Mammary epithelial cell (primary cell): ENCODE measurements around a stretch of chr13.

- CAGE, long polyA plus RNA = no peak
- RRBS = no CpG with 5 or more reads among the region's 8 CpGs
Measured at GRCh38 chr13:109268627-109269311, 517.6 kb downstream of the IRS2 start.

DNA sequence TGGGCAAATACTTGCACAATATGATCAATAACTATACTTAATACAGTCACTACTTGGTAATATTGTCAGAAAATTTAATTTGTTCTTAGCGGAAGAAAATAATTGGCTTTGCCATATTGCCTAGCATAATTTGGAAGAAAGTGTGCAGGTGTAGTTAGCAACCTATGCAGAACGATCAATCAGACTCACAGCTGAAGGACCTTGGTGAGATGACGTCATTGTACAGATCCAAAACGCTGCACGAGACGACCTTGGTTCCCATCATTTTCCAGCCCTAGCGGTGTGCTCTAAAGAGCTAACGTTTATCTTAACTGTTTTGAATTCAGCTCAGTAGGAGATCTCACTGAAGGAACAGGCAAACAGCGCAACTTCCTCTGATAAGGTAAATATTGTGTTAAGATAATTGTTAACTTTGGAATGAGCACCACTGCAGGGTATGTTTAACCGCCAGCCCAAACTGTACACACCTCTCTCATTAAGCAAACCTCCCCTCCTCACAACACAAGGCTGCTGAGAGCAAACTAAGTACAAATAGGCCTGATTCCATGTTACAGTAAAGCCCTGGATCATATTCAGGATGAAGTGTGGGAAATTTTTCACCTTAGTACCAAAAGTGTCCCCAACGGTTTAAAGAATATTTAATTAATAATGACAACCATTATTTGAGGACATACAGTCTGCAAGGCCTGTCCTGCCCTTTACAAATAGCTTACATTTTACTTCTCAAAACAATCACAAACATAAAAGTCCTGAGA lies 476.3 kb downstream of the IRS2 start:
- CAGE, long polyA plus RNA = no peak
- RRBS = no CpG with 5 or more reads among the region's 11 CpGs

DNA sequence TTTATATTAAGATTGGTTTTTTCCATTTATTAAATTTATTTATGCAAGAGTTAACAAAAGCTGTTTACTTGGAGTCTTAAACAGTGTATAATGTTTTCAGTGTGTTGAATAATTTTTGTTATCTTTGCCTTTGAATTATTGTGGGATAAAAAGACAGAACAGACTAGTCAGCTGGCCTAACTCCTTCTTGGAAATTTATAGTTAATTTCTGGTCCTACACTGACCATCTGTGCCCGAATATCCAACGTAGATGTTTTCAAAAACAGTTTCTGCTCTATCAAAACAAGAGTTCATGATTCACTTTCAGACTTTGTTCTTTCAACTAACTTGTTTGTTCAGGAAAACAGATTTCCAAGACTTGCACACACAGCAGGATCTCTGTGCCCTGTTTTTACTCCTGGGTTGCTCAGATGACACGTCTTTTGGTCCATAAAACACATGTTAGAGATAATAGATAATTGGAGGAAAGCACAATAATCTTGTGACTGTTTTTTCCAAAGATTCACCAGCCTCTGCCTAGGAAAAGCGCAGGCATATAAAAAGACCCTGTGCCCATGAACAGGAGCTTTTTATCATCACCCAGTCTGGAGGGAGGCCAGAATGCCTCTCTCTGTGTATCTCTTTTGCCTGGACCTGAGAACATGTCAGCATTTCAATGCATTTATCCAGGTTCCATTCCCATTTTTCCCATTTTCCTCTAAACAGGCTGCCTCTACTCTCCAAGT lies 218.0 kb downstream of the IRS2 start:
- CAGE, long polyA plus RNA = no peak
- RRBS = no CpG with 5 or more reads among the region's 4 CpGs

GRCh38 chr13:109656132-109656686 lies 130.2 kb downstream of the IRS2 start:
- CAGE, long polyA plus RNA = no peak
- RRBS = no CpG with 5 or more reads among the region's 6 CpGs

GRCh38 chr13:109657345-109657747 lies 129.0 kb downstream of the IRS2 start:
- CAGE, long polyA plus RNA = no peak
- RRBS = no CpG with 5 or more reads among the region's 6 CpGs

GRCh38 chr13:109764158-109764567 lies 22.2 kb downstream of the IRS2 start:
- CAGE, long polyA plus RNA = no peak
- RRBS = no CpG with 5 or more reads among the region's 5 CpGs

DNA sequence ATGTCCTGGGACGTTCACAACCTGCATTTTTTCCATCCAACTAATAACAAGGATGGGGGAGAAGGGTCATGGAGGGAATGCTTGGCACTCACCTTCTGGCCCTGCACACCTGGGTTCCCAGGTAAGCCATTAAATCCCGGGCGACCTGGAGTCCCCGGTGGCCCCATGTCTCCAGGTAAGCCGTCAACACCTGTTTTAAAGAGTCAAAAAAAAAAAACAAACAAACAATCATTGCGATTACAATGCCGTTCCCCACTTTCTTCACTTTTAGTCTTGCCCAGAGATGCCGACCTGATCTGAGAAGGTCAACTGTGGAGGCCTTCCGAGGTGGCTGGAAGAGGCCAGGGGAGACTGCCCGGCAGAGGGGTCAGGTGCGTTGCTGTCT lies 125.8 kb downstream of the COL4A1 start:
- CAGE, long polyA plus RNA = no peak
- RRBS = no CpG with 5 or more reads among the region's 11 CpGs

GRCh38 chr13:110207300-110207655 lies 99.7 kb downstream of the COL4A1 start:
- CAGE, long polyA plus RNA = no peak
- RRBS = no CpG with 5 or more reads among the region's 2 CpGs

DNA sequence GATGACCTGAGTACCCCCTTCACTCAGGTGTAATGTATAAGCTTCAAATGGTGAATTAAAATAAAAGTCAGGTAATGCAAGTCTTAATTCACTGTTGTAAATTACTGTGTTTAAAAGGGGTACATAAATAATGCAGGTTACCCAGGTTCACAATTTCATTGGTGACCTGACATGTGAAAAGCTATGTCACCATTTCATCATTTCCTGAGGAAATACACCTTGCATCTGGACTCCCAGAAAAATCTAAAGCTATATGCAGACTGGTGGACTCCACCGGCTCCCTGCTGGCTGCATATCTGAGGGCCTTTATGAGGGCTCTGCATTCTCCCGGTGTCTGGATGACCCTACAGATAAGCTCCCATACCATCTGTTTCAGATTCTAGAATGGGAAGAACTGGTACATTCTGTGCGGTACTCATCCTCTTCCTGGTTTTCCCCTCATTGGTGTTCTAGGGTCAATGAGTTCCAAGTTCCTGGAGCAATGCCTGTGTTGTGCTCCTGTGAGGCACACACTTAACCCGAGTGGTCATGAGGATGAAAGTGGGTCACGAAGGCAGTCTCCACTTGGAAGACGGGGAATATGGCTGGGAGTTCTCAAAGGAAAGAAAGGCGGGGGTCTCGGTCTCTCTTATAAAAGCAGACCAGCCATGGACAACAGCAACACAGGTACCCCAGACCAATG lies 60.5 kb downstream of the COL4A1 start:
- CAGE, long polyA plus RNA = no peak
- RRBS = no CpG with 5 or more reads among the region's 8 CpGs

- CAGE, long polyA plus RNA = no peak
- RRBS = no CpG with 5 or more reads among the region's 7 CpGs
Measured at GRCh38 chr13:110262959-110263451, 44.0 kb downstream of the COL4A1 start.

GRCh38 chr13:110281563-110282304 lies 25.2 kb downstream of the COL4A1 start:
- CAGE, long polyA plus RNA = no peak
- RRBS = no CpG with 5 or more reads among the region's 5 CpGs

DNA sequence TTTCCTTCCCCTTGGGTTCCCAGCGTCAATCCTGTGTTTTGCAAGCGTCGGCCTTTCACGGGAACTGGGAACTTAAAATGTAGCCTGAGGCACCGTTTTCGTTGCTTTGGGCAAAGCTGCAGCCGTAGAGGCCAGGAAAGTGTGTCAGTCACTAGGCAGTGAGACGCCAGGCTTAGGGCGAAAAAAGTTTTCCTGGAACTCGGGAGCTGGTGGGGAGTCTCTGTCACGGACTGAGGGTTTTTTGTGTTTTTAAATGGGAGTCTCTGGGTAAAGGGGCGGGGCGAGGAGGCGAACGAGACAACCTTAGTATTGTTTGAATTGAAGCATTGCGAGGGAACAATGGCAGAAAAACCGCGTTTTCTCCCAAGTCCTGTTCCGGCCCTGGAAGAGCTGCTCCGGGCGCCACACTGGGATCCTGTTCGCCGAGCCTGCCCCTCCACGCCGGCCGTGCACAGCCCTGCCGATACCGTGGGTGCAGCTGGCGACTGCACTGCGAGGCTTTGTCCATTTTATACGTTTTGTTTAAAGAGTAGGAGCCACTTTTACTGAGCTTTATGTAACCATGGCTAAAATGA lies 1.3 kb downstream of the COL4A2 start:
- CAGE, long polyA plus RNA = no peak
- RRBS = 2% methylated on average over 6 of the region's 31 CpGs

DNA sequence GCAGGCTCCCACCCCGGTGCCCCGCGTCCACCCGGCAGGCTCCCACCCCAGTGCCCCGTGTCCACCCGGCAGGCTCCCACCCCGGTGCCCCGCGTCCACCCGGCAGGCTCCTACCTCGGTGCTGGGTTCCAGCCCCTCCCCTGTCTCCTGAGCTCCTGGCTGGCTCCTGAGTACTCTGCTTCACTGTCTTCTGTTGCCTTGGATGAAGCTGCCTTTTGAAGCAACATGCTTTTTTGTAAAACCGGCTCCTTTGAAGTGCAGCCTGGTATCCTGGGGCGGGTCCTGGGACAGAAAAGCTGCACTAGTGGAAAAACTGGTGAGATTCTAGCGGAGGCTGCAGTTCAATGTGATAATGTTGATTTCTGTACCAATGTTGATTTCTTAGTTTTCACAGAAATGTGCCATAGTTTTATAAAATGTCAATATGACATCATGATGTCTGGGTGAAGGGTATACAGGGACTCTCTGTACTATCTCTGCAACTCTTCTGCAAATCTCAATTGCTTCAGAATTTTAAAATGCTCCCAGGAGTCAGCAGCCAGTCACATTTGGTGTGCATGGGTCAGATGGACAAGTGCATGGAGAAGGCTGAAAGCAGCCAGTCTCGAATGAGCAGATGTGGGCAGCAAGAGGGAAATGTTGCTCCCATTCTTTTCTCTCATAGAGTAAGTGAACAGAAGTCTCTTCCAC lies 6.8 kb downstream of the COL4A2 start:
- CAGE, long polyA plus RNA = no peak
- RRBS = no CpG with 5 or more reads among the region's 15 CpGs

DNA sequence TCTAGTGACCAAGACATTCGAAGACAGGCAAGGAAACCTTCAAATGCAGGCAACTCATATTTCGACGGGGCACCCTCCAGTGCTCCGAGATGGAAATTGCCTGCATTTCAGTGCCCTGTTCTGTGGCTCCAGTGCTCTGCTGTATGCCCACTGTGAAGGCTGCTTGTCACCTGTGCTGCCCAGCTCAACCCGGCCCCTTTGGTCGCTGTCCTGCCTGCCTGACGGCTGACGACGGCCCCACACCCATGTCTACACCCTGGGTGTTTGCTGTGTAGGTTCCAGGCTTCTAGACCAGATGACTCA lies 39.3 kb downstream of the COL4A2 start:
- CAGE, long polyA plus RNA = no peak
- RRBS = no CpG with 5 or more reads among the region's 9 CpGs

- CAGE, long polyA plus RNA = no peak
- RRBS = no CpG with 5 or more reads among the region's 21 CpGs
Measured at GRCh38 chr13:110347509-110348568, 40.8 kb downstream of the COL4A2 start.

DNA sequence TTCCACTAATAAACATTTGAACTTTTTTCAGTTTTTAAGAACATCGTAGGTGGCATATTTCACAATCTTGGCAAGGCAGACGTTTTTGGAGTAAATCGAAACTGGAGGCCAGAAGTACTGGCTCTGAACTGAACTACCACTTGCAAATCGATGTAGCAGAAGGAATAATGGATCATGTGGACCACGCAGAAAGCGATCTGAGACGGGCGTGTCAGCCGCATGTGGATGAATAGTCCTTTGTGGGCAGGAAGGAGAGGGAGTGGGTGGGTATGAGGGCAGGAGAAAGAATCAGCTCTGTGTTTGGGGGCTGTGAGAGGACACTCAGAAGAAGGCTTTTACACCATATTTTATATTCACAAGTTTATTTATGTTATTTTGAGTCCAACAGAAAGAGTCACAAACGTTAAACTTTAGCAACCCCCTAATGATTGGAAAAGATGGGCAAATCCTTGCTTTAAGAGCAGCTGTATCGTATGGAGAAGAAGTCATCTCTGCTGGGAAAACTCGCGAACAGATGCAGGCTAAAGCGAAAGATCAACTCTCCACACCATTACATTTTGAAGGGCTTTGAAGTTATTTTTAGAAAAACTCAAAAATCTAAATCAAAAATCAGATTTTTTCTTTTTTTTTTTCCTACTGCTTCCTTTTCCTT lies 90.5 kb downstream of the COL4A2 start:
- CAGE, long polyA plus RNA = no peak
- RRBS = no CpG with 5 or more reads among the region's 14 CpGs

DNA sequence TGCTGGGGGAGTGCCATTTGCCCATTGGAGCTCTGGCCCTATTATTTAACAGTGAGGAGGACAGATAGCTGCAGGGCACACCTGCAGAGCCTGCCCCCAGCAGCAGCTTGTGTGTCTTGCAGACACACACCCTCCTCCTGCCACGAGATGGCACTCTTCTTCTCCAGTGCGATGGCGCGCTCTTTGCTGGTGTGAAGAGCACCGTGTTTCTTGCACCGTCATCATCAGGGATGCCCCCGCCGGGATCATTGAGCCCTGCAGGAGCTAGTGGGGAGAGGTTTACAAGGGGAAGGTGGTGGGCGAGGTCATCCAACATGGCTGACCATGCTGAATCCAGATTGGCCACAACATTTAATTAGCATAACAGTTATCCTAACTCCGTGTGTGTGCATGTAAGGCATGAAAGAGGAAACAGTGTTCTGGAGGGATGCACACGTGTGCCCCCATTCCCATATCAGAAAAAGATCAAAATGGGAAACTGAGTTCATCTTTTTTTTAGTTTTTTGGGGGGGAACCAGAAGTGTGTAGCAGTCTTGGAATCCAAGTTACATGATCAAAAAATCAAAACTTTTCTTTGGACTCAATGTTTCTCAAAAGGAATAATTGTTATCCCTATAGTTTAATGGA lies 105.5 kb downstream of the RAB20 start:
- CAGE, long polyA plus RNA = no peak
- RRBS = no CpG with 5 or more reads among the region's 11 CpGs

DNA sequence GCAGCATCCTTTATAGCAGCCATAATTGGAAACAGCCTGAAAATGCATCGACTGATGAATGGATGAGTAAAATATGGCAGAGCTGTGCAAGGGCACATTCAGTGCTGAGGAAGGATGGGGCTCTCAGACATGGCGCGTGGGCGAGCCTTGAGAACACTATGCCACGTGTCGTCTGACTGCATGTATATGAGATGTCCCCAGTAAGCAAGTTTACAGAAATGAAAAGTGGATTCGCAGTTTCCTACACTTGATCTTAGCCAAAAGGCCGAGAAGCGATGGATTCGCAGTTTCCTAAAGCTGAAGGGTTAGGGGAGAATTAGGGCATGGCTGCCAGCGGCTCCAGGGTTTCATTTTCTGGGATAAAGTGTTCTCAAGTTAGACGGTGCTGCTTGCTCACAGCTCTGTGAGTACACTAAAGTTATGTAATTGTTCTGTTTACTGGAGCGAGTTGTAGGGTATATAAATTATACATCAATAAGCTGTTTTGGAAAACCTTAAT lies 78.0 kb downstream of the RAB20 start:
- CAGE, long polyA plus RNA = no peak
- RRBS = no CpG with 5 or more reads among the region's 13 CpGs

- CAGE, long polyA plus RNA = no peak
- RRBS = no CpG with 5 or more reads among the region's 19 CpGs
Measured at GRCh38 chr13:110559064-110559945, 2.2 kb downstream of the RAB20 start.

- CAGE, long polyA plus RNA = no peak
- RRBS = no CpG with 5 or more reads among the region's 9 CpGs
Measured at GRCh38 chr13:110562853-110563241, 1.3 kb upstream of the RAB20 start.